ENCODE results near the genes AGRP, C16orf86, SLC12A4, DPEP2NB and SLC7A6OS.

DNA sequence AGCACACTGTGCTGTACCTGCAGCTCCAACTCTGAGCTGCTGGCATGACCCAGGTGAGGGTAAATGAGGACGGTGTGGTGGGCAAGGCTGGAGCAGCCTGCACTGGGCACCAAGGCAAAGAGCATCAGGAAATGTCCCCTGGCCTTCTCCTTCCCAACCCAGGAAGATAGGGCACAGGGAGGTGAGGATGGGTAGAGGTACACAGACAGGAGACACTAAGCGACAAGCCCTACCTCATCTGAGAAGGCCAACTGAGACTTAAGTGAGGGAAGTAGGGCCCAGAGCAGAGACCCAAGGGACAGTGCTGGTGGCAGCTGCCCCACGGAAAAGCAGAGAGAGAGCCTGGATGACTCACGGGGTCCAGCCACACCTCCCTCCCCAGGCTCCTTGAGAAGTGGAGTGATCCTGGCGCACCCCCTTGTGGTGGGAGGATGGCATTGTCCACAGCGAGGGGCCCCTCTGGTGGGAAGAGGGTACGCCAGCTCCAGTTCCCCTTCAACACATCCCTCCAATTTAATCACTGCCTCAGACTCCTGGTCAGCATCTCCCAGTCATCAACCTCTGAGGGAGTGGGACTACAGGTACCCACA is 15.3 kb downstream of the ATP6V0D1 start:
- PRO-cap: unidirectional peak, minus-strand start at position 303 of the sequence; unidirectional peak, minus-strand start at position 329 of the sequence

GRCh38 chr16:67483271-67483764 is at the start of gene AGRP:
Gene AGRP (minus strand): TSS chr16:67483547.
- PRO-cap: no peak

- PRO-cap: no peak
Observed at GRCh38 chr16:67483765-67484166, 419 bp upstream of the AGRP start.

GRCh38 chr16:67529335-67529446 is 562 bp downstream of the RIPOR1 start:
- PRO-cap: no peak

GRCh38 chr16:67666580-67667624 is at the start of gene C16orf86:
Gene C16orf86 (plus strand): TSS chr16:67666814.
- PRO-cap: bidirectional peak, plus-strand start at chr16:67666816, minus-strand start at chr16:67666737; unidirectional peak, minus-strand start at chr16:67667355

DNA sequence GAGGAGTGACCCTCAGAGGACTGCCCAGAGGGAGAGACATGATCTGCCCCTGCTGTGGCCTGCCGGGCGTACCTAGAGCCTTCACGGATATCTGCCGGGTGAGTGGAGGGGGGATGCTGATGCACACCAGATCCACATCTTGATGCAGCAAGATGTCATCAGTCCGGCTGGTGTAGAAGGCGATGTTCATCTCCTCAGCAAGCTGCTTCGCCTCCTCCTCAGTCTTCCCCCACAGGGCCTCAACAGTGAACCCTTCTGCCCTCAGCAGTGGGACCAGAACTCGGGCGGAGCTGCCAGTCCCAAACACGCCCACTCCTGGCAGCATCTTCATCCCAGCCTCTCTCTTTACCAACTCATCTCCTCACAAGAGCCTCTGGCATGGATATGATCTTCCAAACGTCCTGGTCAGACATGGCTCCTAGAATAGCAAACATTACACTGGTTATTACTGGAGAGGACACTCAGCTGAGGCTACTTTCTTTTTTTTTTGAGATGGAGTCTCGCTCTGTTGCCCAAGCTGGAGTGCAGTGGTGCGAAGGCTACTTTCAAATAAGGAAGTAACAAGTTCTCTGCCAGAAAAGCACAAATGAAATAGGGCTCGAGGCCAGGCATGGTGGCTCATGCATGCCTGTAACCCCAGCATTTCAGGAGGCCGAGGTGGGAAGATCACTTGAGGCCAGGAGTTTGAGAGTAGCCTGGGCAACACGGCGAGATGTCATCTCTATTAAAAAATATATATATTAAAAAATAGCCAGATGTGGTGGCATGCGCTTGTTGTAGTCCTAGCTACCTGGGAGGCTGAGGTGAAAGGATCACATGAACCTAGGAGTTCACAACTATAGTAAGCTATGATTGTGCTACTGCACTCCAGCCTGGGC is 19.0 kb downstream of the C16orf86 start:
- PRO-cap: no peak

DNA sequence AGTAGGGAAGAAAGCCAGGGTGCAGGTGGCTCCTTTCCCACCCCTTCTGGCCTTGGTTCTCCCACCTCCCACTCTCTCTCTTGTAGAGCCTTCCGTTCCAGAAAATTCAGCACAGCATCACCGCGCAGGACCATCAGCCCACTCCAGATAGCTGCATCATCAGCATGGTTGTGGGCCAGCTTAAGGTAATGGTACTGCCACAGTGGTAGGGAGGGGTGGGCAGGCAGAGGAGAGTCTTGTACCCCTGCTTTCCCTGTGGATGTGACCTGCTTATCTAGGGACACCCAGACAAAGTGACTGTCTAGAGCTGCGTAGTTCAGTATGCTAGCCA is 4.5 kb upstream of the EDC4 start:
- PRO-cap: no peak

- PRO-cap: no peak
Observed at GRCh38 chr16:67932024-67932439, 370 bp upstream of the CTRL start.

- PRO-cap: no peak
Observed at GRCh38 chr16:67961121-67962244, 7.0 kb downstream of the SLC12A4 start.

DNA sequence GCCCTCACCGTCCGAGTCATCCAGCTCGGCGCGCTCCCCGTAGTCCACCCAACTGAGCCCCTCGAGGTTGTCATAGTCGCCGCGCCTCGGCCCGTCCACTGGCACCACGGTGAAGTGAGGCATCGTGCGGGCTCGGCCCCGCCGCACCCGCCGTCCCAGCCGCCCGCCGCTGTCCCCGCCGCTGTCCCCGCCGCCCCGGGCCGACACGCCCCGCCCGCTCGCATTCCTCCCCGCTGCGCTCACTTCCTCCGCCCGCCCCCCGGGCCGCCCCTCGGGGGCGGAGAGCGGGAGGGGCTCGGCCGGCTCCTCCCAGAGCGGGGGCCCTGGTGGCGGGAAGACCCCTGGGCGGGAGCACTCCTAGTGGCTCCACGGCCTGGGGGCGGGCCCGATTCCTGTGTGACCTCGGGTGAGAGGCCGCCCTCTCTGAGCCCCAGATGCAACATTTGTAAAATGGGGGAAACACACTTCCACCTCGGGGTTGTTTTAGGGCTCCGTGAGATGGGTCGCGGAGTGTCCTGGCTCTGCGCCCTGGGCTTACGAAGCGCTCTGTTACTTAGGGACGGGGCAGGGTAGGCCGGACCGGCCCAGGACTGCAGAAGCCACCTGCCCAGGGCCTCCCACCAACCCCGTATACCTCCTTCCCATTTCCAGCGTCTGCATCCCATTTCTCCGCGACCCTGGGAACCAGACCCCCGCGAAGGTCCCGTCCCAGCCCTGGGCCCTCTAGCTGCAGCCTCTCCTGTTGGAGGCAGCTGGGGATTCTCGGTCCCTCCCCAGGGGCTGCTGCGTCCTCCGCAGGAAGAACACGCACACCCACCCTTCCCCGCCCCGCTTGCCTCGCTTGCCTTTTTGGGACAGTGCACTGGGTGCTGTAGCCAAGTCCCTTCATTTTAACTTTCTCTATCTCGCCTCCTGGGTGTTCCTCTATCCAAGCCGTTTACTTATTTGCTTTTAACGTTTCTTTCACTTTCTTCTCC is at the start of gene SLC12A4:
Gene SLC12A4 (minus strand): TSS at position 207 of the 977 bp plus-strand sequence.
- PRO-cap: bidirectional peak, plus-strand start at position 312 of the sequence, minus-strand start at position 171 of the sequence

- PRO-cap: no peak
Observed at GRCh38 chr16:67995888-67996197, 3.4 kb downstream of the DPEP2 start.

DNA sequence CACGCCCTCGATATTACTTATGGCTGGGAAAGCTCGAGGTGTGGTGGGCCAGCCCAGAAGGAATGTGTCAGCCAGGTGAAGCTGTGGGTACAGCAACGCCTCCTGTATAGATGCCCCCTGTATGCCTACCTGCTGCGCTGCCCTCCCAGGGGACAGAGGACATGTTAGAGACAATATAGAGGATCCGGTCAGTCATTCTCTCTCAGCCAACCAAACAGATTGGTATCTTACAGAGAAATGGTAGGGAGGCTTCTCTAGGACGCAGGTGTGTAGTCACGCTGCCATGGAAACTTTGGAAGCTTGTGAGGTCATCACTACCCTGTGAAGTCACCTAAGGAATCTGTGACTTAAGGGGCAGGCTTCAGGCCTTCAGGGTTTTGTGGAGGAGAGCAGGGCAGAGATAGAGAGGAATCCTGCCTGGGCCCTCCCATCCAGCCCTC is at the start of gene DPEP2NB:
Gene DPEP2NB (minus strand): TSS at position 337 of the 440 bp plus-strand sequence.
- PRO-cap: no peak

DNA sequence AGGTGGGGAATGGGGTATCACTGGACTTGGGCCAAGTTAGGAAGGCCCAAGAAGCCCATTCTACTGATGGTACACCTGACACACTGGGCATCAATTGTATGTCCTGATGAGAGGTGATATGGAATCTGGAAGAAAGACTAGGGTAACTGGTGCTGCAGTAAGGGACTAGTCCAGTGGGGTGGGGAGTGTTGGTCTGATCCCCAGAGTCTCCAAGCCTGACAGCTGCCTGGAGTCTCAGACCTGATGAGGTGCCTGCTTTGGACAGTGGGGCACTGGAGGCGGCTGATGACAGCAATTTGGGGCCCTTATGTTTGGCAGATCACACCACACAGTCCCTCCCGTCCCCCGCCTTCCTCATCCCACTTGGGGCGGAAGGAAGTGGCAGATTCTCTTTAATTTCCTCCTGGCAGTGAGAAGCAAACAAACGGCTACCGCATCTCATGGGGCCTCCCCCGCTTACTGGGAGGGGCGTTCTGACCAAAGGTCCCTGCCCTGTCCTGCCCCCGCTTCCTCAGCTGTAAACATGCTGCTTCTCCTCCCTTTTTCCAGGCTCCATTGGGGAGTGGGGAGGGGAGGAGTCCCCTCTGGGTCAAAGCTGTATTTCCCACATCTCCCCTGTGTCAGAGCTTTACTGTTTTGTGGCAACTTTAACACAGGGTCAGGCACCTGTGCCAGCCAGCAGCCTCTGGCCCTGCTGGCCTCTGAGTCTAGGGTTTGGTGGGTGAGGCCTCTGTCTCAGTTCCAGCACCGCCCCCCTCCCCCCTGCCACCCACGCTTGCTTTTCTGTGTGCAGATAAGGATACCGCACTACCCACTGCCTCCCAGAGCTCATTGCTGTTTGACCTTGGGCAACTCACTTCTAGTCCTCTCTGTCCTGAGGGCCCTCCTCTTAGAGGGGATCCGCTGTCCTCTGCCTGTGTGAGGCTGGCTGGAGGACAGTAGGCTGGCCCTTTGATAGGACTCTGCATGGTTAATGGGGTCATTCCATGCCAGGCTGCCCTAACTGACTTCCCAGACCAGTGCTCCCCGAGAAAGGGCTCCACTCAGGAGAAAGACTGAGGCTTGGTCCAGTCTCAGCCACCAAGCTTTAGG is 5.4 kb upstream of the NFATC3 start:
- PRO-cap: no peak

- PRO-cap: no peak
Observed at GRCh38 chr16:68232220-68232897, 3.6 kb downstream of the ESRP2 start.

- PRO-cap: bidirectional peak, plus-strand start at chr16:68237871, minus-strand start at chr16:68237622
Observed at GRCh38 chr16:68237759-68238252, 1.9 kb upstream of the ESRP2 start.

DNA sequence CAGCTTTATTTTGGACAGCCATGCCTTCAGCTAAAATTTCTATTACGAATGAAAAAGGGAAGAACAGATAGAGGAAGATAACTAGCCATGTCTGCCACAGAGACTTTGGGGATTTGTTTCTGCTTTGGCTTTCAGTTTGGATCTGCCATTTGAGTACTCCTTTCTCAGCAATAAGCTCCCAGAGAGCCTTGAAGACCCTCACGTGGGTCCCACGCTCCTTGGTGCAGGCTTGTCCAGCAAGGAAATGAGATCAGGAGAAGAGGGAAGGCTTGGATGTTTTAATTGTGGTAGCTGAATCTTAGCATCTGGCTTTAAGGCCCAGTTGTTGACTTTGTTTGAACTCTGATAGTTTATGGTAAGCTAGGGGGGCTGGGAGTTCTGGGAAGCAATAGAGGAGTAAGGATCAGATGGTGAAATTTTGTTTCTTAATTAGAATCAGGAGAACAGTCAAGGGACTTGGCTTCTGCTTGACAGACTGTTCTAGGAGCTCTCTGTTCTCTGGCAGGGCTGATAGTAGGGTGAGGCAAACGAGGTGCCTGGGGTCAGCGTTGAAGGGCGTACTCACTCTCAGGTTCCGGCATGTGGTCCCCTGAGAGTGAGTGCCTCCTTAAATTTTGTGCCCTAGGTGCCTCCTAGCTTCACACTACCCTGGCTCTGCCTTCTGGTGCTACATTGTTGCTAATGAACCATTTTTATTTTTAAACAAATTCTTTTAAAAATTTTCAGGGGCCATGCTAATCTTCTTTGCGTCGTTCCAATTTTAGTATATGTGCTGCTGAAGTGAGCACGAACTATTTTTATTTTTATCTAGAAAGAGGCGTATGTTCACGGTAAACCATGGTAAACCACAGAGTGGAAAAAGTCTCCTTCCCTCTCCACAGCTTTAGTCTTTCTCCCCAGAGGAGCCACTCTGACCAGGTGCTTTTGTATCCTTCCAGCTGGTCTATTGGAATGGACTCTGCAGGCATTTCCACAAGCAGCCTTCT is 19.5 kb downstream of the SLC7A6 start:
- PRO-cap: no peak

DNA sequence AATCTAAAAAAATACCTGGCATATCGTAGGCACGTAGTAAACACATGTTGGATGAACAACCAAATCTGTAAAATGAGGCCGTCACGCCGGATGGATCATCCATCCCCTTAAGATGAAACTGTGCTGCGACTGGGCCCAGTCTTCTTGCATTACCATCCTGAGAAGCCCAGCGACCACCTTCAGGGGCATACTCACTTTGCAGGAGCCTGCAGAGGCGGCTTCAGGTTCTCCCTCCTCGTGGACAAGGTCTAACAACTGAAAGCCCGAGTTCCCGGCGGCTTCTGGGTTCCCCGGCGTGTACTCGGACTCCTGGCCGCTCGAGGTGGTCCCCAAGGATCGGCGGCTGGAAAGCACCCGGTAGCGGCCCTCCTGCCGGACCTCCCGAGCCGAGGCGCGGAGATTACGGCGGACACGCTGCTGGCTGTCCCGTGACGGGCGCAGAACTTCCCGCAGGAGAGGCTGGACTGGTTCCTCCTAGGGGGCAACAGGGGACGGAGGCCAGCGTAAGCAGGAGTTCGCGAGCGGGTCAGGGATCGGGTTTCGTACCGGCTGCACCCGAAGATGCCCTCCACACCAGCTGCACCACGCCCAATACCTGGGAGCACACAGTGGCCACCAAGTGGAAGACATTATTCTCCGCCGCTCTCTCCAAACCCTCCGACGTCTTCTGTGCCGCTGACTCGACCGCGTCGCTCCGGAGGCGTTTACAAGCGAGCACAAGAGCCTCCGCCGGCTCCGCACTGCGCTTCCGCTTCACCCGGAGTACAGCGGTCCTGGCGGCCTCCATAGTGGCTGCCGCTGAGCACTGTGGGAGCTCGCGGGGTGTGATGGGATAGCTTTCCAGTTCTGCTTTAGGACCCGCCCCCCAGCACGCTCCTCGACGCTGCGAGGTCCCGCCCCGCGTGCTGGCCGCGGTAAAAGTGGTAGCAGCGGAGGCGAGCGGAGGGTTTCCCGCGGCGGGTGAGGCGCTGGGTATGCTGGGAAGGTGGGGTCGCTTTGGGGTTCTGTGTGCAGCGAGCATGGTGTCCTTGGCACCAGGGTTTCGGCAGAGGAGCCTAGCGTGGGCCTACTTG is at the start of gene SLC7A6OS:
Gene SLC7A6OS (minus strand): TSS at position 807 of the 1,073 bp plus-strand sequence.
- PRO-cap: bidirectional peak, plus-strand start at position 945 of the sequence, minus-strand start at position 759 of the sequence

DNA sequence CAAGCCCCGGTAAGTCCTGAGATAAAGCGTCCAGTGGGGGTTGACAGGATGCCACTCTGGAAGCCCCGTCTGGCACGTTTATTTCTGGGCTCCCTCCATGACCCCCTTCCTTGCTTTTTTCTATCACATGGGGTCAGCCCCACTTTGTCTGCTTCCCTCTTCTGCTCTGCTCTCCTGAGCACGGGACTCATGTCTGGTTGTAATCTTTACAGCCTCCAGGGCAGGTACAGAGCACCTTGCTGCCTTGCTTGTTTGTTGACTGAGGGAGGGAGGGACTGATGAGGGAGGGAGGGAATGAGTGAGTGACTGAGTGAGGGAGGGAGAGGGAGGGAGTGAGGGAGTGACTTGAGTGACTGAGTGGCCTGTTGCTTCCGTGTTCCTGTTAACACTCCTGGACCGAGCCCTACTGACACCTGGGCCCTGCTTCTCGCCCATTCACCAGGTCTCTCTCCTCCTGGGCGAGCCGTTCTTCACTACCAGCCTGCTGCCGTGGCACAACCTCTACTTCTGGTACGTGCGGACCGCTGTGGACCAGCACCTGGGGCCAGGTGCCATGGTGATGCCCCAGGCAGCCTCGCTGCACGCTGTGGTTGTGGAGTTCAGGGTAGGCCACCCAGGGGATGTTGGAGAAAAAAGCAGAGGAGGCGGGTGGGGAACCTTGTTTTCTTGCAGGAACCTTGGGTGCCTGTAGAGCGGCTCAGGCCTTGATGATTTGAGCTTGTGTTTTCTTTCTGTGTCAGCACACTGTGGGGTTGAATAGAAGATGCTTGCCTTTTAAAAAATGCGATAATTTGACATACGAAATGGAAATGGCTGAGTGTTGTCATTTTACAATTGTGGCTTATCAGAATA is 41.2 kb downstream of the PRMT7 start:
- PRO-cap: unidirectional peak, plus-strand start at position 385 of the sequence

GRCh38 chr16:68357572-68358141 is 46.8 kb downstream of the PRMT7 start:
- PRO-cap: no peak

GRCh38 chr16:68377695-68378444 is 67.1 kb downstream of the PRMT7 start:
- PRO-cap: no peak

Data from gallbladder (tissue), 1 donor.